SUDHL5 (cell line): Measurements from ENCODE around the gene TMEM185B.

DNA sequence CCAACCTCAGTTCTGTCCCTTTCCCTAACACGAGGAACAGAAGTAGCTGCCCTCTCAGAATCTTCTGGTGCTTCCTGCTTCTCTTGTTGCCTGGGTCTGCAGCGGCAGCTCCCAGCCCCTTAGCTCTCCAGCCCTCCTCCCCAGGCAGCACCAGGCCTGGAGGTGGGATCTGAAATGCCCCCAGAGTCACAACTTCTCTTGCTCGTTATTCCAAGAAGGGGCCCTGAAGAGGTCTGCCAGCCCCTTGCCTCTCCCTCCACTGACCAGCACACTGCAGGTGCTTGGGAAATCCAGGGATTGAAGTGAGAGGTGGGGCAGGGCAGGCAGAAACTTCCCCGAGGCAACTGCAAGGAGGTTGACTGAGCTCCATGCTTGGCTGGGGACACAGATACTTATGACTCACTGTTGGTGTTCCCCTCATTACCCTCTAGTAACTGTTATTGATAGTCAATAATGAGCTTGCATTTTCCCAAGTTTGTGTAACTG lies 47.4 kb downstream of the MARCO start:
- PRO-cap: no peak

DNA sequence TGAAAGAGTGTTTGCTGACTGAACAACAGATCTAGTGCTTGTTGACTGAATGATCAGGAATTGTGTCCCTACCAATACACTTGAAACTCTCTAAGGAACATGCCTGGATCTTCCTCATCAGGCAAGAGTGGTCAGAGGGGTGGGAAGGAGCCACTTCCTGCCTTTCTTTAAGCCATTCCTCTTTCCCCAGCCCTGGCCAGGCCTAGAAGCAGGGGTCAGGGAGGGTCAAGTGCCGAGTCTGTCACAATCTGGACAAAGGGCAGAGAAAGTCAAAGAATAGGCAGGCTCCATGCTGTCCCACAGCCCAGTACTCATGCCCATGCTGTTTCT lies 3.0 kb upstream of the TMEM37 start:
- PRO-cap: no peak

DNA sequence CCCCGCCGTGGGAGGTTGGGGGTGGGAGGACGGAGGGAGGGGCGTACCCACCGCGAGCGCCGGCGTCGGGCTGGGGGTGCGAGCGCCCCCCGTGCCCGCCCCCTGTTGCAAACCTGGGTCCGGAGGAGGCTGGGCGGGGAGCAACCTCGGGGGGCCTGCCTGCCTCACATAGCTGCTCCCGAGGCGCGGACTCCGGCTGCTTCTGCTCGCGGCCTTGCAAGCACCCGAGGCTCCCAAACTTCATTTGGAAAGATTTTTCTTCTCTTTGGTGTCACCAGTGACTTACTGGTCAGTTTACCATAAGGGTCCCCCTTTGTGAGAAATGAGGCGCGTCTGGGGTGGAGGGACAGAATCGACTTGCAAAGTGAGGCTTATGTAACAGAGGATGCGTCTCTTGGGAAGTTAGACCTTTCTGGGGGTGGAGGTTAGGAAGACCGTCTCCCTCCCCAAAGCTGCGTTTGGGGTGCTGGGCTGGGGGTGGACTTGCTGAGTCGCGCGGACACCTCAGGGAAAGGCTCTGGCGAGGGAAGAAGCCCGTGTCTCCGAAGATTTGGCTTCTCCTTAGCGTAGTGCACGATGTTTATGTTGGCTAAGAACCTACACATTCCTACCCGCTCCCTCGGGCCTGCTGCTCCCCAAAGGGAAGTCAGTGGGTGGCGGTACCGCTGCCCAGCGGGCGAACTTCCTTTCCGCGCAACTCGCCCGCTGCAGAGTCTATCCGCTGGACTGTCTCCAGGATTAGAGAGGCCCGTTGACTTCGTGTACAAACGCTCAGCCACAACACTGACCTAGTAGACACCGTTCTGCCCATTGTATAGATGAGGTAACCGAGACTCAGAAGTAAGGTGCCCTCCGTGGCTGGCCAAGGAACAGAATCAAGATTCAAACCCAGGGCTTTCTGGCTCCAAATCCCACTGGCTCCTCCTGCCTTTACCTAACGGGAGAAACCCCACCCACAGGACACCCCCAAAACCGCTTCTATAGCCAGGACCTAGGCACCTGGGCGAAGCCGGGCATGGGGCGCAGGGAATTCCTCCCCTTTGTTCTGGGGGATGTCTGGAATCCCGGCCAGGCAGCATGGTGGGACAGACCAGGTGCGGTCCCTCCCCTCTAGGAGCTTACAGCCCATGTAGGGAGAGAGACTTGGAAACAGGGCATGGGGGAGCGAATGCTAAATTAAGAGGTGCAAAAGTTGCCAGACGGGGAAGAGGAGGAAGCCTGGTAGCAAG lies 723 bp downstream of the TMEM37 start:
- PRO-cap: no peak

DNA sequence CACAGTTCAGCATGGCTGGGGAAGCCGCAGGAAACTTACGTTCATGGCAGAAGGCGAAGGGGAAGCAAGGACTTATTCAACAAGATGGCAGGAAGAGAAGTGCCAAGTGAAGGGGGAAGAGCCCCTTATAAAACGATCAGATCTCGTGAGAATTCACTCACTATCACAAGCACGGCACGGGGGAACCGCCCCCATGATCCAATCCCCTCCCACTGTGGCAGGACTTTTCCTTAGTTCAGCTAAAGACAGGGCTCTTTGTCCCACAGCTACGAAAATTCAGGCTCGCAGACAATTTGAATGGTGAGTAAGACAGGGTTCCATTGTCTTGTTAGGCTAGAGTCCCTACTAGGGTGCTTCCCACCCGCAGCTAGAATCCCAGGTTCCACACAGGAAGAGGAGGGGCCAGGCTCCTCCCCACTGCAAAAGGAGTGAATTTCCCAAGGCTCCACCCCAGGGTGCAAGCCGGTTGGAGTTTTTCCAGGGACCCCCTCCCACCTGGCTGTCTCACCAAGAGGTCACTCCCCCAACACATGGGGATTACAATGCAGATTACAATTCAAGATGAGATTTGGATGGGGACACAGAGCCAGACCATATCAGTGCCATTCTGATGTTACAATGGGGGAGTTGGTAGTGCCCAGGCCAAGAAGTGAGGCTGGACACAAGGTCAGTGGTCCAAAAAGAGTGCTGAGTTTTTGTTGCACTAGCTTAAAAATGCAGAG lies 20.3 kb downstream of the TMEM177 start:
- PRO-cap: no peak

DNA sequence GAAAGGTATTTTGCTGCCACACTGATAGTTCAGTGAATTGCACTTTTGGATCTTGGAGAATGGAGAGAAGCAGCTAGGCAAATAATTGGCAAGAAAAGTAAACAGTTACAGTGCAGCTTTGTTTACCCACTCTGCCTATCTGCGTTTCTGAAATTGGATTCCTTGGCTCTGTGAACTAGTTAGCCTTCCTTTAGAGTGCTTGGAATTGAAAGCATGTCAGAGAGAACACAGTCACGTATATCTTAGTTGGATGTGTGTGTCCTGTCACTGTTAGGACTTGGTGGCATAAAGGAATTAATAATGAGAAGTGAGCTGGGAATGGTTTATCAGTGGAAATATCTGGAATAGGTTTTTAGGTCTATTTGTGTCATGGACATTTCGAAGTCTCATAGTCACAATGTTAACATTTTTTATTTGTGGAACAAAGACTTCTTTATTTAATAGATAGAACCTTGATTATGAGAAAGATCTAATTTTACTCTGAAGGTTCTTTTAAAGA lies 54.4 kb downstream of the EPB41L5 start:
- PRO-cap: no peak

GRCh38 chr2:120222675-120224057 lies at the start of gene TMEM185B:
Gene TMEM185B (minus strand): TSS chr2:120223400.
- PRO-cap: bidirectional peak, plus-strand start at chr2:120223490, minus-strand start at chr2:120223380

- PRO-cap: no peak
Measured at GRCh38 chr2:120233050-120233415, 9.8 kb upstream of the TMEM185B start.

DNA sequence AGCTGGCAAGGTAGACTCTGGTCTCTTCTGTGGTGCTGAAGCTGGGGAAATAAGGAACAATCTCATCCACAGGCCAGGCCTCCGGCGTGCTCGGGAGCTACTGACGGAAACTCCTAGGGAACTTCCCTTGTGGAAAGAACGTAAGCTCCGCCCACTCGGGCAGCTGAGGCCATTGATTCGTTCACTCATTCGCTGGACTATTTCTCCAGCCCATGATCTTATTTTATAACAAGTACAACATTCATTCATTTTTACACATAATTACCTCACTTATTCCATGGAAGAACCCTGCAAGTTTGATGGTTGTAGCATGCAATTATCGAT lies 182.4 kb upstream of the GLI2 start:
- PRO-cap: no peak

GRCh38 chr2:120687986-120688400 lies 47.7 kb upstream of the GLI2 start:
- PRO-cap: no peak

- PRO-cap: no peak
Measured at GRCh38 chr2:120867018-120868018, 131.7 kb downstream of the GLI2 start.

GRCh38 chr2:121186178-121186621 lies 98.8 kb downstream of the TFCP2L1 start:
- PRO-cap: no peak

GRCh38 chr2:121284111-121285055 lies 619 bp downstream of the TFCP2L1 start:
- PRO-cap: no peak

DNA sequence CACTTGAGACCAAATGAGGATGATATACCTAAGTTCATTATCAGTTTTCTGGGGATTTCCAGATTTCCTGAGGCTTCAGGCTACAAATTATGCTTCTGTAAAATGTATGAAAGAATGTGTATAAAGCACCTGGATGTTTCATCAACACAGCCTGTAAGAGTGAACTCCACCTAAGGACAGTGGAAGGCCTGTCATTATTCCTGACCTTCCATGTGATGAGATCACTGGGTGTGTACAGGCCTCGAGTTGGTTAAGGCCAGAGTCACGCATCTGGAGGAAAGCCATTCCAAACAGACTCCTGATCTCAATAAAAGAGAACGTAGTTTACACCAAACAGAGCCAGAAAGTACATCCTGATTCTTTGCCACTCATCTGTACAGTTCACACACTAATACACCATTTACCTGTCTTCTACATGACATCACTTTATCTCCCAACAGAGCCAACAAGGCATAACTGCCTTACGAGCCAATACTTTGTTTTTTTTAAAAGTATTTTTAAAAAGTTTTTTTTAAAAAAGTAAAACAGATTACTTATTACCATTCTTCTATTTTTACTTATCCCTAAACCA lies 78.7 kb upstream of the TFCP2L1 start:
- PRO-cap: no peak

- PRO-cap: no peak
Measured at GRCh38 chr2:121425112-121425663, 140.2 kb upstream of the TFCP2L1 start.

DNA sequence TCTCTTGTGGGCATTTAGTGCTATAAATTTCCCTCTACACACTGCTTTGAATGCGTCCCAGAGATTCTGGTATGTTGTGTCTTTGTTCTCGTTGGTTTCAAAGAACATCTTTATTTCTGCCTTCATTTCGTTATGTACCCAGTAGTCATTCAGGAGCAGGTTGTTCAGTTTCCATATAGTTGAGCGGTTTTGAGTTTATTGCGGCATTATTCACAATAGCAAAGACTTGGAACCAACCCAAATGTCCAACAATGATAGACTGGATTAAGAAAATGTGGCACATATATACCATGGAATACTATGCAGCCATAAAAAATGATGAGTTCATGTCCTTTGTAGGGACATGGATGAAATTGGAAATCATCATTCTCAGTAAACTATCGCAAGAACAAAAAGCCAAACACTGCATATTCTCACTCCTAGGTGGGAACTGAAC lies 154.5 kb upstream of the TFCP2L1 start:
- PRO-cap: no peak

- PRO-cap: no peak
Measured at GRCh38 chr2:121487786-121488437, 161.3 kb downstream of the CLASP1 start.

GRCh38 chr2:121567980-121568542 lies 81.2 kb downstream of the CLASP1 start:
- PRO-cap: no peak

DNA sequence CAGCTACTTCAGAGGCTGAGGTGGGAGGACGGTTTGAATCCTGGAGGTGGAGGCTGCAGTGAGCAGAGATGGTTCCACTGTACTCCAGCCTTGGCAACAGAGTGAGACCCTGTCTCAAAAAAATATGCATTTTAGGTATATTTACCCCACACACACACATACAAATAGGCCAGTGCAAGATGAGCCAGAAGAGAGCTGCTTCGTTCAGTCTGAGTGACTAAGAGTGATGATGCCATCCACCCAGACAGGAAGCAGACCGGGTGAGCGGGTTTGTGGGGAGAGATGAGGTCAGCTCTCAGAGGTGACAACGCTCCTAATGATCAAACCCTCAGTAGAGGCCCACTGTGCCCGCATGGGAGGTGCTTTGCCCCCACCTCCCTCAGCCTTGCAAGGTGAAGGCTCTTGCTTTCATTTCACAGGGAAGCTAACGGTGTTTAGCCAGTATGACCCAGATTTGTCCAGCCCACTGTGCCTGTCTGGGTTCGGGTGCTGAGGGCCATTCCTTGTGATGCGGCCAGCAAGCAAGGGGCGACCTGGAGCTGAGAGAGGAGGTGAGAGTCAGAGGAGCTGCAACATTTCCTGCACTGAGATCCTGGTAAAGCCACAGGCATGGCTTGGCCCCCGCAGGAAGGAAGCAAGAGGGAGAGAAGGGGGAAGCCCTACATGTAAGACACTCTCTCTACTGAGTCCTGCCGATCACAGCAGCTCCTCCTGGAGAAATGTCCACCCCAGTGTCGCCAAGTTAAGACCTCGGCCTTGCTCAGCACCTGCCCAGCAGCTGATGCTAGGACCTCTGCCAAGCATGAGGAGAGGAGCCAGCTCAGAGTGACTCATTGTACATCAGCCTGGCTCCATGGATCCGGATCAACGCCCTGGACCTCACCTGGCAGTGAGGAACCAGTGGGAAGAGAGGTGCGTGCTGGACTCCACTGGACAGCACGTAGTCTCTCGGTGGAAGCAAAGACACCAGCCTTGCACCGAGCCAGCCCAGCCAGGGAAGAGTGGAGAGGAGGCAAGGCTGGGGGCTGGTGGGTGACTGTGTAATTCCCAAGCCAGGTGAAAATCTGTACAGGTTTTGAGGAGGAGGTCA lies 37.0 kb downstream of the NIFK start:
- PRO-cap: no peak

- PRO-cap: no peak
Measured at GRCh38 chr2:123659462-123659877, 365.6 kb upstream of the CNTNAP5 start.

DNA sequence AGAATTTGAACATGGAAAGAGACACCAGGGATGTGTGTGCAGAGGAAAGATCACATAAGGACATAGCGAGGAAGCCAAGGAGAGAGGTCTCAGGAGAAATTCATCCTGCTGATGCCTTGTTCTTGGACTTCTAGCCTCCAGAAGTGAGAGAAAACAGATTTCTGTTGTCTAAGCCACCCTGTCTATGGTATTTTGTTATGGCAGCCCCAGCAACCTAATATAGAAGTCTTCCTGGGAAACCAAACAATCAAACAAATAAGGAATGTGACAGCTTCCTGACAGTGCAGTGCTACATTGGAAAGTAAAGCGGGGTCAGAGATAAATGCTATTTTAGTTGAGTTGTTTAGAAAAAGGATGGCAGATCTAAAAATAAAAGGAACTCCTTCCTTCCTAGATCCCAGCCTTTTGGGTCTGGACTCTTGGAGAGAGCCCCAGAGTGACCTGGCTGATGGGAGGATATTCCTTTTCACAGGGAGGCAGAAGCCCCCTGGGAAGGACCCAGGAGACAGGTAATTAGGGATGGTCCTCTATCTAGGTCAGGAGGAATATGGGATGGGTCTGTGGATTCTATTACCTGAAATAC lies 443.2 kb upstream of the GYPC start:
- PRO-cap: no peak